Osteocyte (in vitro differentiated cells): Measurements from ENCODE around the gene PRKCH.

GRCh38 chr14:60222676-60223346 is 26.2 kb upstream of the PPM1A start:
- PRO-cap, result no peak

- PRO-cap, result no peak
Observed at GRCh38 chr14:60262972-60263387, 14.0 kb downstream of the PPM1A start.

- PRO-cap, result no peak
Observed at GRCh38 chr14:60265520-60265767, 16.4 kb downstream of the PPM1A start.

DNA sequence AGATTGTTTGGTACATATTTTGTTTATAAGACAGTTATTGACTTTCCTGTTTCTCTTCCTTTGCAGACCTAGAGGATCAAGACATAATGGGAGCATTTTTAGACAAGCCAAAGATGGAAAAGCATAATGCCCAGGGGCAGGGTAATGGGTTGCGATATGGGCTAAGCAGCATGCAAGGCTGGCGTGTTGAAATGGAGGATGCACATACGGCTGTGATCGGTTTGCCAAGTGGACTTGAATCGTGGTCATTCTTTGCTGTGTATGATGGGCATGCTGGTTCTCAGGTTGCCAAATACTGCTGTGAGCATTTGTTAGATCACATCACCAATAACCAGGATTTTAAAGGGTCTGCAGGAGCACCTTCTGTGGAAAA is 33.6 kb downstream of the PPM1A start:
- PRO-cap, result no peak

DNA sequence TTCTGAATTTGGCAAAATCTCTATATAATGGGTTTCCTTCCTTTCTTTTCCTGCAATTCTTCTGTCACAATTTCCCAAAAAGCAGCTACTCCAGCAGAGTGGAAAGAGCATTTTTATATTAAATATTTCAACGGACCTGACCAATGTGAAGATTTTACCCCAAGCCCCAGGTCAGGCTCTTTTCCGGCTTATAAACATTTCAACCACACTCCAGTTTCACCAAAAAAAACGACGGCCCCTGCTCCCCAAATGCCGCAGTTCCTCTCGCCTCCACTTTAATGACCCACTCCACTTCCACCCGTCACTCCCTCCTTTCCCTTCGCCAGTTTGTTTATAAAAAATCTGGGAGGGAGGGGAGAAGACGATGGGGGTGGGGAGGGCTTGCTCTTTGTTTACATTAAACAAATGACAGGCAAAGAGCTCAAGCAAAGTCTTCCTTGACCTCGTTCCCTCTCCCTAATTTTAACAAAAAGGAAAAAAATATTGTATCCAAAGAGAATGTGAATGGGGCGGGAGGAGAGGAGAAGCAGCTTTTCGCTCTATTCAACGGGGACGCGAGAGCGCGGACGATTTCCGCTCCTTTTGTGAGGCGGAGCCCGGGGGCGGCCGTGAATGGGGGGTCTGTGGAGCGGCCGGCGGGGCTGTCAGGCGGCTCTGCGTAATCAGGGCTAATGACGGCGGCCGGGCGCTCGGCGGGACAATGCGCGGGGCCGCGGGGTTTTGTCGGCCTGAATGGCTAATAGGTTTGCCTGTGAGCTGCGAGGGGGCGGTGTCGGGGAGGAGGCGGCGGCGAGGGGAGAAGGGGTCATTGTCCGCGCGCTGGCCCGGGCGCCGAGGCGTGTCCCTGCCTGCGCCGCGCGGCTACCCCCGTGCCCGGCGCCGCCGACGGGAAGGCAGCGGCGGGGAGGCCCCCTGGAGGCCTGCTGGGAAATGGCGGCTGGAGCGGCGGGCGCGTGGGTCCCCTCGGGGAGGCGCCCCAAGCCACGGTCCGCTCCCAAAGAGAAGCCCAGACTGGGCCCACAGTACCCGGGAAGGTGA is 5.6 kb downstream of the SIX6 start:
- PRO-cap, result no peak

GRCh38 chr14:60643841-60644136 is 5.5 kb downstream of the SIX1 start:
- PRO-cap, result no peak

DNA sequence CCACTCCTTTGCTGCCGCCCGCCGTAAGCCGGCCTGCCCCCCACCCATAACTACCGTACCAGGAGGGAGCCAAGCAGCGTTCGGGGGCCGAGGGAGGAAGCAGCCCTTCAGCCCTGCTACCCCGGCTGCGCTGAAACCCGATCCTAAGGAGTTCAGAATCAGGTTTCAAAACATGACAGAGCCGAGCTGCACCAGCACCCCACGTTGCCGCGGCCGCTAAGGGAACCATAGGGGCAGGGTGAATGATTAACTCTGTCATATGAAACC is 1.9 kb downstream of the SIX4 start:
- PRO-cap, result no peak

- PRO-cap, result no peak
Observed at GRCh38 chr14:60774798-60775396, 40.3 kb downstream of the MNAT1 start.

- PRO-cap, result no peak
Observed at GRCh38 chr14:60982031-60982426, 984 bp downstream of the SLC38A6 start.

DNA sequence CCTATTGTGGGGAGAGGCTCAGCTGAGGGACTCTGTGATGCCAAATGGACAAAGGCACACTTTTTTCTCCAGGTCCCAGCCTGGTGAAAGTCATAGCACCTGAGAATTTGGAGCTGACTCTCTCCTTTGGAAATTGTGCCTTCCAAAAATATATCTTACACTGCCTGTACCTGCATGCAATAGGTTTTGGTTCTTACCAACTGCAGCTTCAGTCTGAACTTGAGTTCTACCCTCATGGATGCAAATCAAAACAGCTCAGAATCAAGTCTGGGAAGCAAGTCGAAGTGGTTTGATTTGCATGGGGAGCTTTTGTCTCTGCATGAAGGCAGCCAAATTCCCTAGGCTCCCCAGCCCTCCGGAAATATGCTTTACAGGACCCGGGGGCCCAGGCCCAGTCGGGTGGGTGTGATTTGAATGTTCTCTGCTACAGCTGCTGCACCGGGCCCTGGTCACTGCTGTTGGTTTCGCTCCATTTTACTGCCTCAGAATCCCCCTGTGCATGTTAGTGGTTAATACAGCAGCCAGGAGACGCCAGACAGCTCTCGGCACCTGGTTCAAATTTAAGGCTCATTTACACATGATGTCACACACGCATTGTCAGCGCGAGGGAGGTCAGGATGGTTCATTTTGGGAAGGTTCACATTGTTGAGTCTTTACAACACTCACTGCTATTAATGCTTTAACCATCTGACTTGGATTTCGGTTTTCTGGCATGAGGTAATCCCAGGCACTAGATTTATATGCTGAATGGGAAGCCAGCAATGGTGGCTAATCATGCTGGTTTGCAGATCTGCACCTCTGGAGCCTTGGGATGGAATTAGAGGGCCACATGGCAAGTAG is 99.5 kb downstream of the SLC38A6 start:
- PRO-cap, result no peak

- PRO-cap, result unidirectional peak, minus-strand start at chr14:61321646
Observed at GRCh38 chr14:61321337-61321985, at the start of gene PRKCH. Gene PRKCH, plus strand, starts transcription at chr14:61321579.

GRCh38 chr14:61335936-61336558 is 14.7 kb downstream of the PRKCH start:
- PRO-cap, result no peak

- PRO-cap, result no peak
Observed at GRCh38 chr14:61403430-61403738, 82.0 kb downstream of the PRKCH start.

DNA sequence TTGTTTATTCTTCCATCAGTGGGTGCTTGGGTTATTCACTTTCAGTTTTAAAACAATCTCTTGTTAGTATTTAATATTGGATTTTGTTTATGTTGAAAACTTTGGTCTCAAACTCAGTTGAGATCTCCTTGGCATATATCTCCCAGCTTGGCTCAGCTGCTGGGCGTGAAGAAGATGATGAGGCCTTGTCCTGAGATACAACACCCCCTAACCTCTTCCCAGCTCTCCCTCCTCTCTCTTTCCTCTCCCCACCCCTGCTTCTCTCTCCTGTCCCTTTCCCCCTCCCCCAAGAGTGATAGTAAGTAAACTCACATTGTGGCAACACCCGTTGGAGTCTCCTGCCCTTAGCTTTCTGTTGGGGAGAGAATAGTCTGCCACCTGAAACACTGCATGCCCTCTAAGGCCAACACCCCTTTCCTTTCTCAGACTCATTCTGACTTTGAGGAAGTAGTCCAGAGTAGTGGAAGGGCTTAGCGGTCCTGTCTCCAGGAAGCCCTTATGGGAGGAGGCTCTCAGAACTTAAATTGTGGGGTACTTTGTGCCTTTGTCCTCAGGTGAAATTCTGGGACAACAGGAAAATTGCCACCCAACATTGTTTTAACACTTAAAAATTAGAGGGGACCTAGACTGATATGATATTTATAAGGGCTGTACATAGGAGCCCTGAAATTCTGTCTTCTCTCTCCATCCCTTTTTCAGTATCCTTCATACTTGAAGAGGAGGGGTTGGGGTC is 95.2 kb downstream of the PRKCH start:
- PRO-cap, result no peak

DNA sequence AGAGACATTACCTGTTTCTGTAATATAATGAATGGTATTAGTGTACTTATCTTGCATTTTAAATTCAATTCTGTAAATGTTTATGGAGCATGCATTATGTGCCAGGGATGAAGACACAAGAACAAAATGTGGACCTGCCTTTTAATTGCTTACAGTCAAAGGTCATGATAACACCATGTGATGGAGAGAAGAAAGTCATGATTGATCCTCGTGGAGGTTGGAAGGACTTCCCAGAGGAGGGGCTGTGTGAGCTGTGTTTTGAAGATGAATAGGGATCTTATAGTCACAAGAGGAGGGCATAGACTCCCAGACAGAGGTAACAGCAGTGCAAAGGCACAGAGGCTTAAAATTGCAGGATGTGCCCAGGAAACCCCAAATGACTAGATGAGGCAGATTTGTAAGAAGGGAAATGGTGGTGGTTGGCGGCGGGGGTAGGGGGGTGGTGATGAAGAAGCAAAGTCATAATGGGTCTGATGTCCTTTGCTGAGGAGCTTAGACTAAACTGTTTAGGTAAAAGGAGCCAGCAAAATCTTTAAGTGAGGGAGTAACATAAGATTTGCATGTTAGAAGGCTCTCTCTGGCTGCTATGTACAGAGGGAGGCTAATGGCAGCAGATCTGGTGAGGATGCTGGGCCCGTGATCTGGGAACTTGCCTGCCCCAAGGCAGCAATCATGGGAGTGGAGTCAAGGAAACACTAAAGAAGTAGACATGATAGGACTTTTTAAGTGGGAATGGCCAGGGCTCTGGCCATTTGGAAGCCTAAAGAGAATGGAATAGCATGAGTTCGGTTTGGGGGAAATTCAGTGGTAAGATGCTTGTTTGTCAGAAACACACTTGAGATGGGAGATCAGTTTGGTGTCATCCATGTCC is 151.7 kb downstream of the PRKCH start:
- PRO-cap, result no peak

DNA sequence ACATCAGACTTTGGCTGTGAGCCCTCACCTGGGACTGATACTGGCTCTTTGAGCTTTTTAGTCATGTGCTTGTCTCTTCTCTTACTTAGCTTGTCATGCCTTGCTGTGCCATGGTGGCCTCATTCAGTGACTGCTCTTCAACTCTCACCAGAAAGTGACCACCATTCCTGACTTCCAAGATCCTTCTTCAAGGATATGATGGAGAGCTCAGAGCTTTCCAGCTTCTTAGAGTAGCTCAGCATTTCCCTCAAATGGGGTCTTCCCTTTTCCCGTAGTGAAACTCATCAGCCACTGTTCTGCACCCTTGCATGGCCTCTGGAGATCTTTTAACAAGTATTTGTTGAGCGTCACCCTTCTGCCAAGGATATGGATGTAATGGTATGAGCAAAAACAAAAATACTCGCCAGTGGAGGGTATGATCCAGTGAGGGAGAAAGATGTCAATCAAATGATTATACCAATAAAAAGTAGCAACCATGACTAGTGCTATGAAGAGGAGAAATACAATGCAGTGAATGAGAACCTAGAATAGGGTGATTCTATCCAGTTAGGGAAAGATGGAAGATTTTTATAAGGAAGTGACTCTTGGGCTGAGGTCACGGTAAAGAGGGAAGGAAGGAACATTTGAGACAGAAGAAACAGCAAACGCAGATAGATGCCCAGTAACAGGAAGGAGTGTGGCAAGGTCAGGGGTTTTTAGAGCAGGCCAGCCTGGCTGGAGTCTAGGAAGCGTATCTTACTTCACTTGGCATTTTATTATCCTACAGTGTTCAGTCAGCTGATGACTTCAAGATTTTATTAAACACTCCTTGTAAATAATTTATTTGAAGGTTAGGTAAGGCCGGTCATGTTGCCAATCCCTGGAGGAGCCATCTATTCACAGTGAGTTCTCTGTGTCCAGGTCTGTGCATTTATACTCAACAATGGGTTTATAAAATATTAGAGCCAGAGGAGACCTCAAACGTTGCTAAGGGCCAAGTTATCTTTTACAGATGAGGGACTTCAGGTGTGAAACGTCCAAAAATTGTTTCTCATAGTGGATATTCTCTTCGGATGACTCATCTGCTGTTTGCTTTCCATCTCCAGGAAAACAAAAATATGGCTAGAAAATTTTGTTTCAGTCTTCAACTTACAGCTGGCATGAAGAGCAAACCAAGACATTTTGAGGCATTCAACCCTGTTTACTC is 170.4 kb downstream of the PRKCH start:
- PRO-cap, result no peak

GRCh38 chr14:61607512-61608029 is 87.7 kb upstream of the HIF1A start:
- PRO-cap, result no peak

DNA sequence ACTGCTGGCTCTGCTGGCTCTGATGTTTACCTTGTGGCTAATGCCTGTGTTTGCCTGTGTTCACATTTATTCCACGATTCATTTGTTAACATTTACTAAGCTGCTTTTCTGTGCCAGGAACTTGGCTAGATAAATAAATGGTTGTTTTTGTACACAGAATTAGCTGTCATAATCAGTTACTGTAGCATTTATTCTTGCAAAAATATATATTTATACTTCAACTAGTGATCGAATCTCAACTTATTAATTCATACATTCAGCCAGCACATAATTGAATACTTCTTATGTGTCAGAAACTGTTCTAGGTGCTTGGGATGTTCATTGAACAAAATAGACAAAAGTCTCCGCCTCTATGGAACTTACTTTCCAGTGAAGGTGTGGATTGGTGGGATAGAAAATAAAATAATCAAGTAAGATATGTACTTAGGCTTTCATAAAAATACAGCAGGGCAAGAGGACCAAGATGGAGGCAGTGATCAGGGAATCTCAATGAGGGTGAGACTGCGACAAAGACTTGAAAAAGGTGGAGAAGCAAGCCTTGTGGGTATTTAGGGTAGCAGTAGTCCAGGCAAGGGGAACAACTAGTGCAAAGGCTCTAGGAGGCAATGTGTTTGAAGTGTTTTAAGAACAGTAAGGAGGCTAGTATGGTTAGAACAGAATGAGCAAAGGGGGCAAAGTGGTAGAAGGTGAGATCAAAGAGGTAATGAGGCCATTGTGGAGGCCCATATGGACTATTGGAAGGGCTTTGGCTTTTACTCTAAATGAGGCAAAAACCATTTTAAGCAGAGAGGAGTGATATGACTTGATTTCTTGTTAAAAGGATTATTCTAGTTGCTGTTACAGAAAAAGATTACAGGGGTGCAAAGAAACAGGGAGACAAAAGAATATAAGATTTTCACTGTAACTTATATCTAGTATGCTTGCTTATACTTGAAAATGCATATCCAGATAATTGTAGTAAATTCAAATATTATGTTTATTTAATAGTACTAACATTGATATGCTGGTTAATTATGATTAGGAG is 16.7 kb downstream of the HIF1A start:
- PRO-cap, result no peak

DNA sequence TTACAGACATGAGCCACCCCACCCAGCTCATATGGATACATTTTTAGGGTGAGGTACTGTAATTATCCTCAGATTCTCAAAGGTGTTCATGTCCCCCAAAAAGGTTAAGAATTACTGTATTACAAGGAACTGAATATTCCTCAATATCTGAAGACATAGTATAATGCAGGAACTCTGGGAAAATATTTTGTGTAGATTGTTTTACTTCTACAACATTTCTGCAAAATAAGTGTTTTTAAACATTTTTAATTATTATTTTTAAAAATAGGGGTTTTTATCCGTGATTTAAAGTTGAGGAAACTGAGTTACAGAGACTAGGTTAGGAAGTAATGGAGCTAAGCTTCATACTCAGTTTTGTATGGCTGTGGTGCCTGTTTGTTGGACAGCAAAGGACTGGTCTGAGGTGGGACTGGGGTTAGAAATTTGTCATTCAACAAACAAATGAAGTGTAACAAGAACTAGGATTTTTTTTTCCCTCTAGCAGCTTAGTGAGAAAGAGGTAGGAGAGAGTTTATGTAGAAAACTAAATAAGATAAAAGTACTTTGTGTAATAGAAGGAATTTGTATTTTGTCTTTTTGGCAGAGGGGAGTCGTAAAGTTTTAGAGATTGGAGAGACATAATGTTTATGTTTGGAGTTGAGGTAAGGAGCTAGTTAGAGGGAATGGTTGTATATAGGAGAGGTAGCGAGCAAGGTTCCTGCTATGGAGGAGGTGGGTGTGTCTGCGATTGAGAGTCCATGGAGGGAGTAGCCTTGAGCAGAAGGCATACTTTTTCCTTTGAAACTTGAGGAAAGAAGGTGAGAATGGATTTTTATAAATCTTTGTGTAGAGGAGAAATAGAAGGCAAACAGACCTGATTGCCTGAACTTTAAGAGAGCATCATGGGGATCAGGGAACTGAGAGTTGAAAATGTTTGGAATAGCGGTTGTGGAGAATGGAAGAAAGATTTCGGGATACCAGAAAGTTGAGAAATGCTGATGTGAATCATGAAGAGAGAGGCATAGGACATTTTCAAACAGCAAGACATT is 9.1 kb downstream of the SNAPC1 start:
- PRO-cap, result no peak

DNA sequence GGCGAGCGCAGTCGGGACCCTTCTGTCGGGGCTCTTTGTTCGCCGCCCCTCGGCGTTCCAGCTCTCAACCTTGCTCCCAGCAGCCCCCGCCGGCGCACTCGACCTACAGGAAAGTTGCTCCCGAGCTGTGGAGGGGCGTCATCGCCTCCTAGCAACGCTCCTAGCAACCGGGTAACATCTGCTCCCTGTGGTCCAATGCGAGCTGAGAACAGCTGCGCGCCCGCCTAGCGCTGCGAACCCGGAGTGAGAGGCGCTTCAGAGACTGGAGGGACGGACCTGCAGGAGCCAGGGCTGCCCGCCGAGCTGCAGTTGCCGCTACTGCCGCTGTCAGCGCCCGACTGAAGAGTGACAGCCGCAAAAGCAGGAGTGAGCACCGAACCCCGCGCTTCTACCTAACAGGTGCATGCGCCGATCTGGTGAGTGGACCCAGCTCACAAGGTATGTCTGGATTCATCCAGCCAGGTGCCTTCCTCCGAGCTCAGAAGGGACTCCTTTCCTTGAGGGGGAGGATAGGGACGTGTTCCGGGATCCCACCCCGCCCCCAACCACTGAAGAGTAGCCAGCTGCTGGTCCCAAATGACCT is 304.7 kb downstream of the SYT16 start:
- PRO-cap, result bidirectional peak, plus-strand start at position 258 of the sequence, minus-strand start at position 105 of the sequence